Camera-type eye (tissue), 1 donor: ENCODE measurements around a stretch of chr16.

- RAMPAGE, long total RNA = no peak
Observed at GRCh38 chr16:70724147-70724619, 38.3 kb upstream of the MTSS2 start.

DNA sequence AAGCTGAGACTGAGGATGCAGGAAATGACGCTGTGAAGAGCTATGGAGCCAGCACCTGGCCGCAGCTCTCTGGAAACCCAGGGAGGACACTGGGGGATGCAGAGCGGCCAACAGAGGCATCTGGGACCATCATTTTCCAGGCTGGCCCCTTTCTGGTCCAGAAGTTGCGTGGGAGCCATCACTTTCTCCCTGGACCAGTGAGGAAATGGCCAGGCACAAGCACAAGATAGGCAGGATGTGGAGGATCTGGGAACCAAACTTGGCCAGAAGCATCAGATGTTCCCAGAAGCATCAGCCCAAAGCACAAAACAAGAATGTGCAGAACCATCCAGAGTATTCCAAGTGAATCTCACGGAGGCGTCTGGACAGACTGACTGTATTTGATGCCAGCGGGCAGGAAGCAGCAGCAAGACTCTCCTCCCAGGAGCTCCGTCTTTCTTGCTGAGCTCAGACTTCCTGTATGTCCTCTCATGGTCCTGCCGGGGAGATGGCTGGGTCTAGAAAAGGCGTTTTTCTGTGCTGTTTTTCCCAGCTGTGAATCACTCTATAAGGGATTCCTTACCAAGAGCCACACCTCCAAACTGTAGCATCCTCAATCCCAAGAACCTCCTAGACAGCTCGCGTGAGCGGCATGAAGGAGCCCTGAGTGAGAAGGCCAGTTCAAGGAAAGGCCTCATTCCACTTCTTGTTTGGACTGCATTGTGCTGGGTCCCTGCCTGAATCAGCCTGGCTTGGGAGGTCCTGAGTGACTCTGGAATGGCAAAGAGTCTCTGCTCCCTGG is 49.4 kb upstream of the MTSS2 start:
- RAMPAGE, long total RNA = no peak

DNA sequence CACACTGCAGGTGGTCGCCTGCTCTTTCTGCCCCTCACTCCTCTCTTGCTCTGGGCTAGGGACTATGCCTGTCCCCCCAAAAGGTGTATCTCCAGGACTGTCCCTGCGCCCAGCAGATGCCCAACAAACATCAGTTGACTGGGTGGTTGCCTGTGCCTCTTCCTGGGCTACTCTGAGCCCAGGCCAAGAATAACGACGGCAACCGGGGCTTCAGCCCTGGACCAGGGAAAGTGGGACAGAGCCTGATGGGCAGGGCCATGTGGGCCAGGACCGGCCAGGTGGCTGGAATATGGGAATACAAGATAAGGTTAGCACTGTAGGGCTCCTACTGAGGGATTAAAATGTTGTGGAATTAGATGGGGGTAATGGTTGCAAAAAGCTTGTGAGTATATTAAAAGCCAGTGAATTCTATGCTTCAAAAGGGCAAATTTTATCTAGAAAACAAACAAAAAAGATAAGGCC is 55.3 kb downstream of the VAC14 start:
- RAMPAGE, long total RNA = no peak

GRCh38 chr16:71481872-71482224 is 7.3 kb downstream of the ZNF19 start:
- RAMPAGE, long total RNA = no peak

- RAMPAGE, long total RNA = no peak
Observed at GRCh38 chr16:71569649-71570268, 7.1 kb downstream of the TAT start.

GRCh38 chr16:71572514-71573228 is 4.2 kb downstream of the TAT start:
- RAMPAGE, long total RNA = no peak

- RAMPAGE, long total RNA = no peak
Observed at GRCh38 chr16:71584774-71585738, 8.2 kb upstream of the TAT start.

DNA sequence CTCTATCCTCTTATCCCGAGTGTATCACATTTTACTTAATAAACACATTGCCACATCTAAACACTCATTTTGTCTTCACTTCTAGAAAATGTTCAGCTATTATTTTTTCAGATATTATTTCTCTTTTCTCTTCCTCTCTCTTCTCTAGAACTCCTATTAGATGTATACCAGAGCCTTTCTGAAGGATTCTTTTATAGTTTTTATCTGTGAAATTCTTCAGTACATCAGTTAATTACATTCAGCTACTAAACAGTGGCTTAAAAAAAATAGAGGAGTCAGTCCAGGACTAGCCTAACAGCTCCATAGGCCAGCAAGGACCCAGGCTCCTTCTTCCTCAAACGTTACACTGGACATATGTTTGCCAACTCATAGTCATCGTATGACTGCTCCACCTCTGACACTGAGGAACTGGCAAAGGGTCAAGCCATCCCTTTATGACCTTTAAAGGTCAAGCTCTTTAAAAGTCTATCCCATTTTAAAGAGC is 36.8 kb downstream of the PHLPP2 start:
- RAMPAGE, long total RNA = no peak

DNA sequence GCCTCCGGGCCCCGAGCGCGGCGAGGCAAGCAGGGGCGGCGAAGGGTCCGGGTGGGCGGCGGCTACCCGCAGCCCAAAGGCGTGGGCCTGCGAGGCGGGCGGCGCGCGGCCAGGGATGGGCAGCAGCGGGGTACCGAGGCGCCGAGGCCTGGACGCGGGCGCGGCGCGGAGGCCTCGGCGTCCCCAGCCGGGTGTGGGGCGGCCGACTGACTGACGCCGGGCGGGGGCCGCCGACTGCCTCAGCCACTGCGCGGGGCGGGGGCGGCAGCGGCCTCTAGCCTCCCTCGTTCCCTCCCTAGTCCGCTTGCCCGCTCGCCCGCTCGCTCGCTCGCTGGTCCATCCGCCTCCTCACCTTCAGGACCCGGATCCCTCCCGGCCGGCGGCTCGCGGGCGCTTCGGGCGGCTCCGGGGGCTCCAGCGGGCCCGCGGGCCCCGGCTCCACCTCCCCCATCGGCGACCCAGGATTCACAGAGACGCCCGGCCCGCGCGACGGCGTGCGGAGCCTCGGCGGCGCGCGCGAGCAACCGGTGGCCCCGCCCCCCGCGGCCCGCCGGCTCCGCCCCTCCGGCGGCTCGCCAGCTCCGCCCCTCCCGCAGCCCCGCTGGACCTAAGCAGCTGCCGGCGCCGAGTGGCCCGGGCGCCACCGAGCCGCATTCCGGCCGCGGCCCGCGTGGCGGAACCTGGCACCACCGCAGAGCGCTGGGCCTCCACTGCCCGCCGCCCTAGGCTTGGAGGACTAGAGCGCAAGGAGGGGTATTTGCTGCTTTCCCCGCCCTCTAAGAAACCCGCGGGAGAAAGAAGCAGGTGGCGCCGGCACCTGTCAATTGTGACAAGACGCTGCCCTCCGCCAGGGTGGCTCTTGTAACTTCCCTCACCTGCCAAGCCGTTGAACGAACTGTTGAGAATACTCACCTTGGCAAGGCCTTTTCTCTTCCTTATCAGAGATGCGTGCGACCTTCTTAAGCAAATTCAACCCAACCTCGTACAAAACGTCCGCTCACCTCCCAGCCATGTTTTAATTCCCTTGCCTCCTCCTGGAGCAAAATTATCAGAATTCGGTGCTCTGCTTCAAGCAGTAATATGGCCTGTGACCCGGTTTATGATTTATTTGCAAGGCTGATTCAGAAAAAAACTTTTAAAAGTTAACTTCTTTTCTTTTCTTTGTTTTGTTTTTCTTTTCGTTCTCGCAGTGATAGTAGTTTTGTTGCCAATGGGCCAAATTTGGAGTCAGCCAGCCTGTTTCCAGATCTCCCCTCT is 656 bp downstream of the PHLPP2 start:
- RAMPAGE, long total RNA = no peak

DNA sequence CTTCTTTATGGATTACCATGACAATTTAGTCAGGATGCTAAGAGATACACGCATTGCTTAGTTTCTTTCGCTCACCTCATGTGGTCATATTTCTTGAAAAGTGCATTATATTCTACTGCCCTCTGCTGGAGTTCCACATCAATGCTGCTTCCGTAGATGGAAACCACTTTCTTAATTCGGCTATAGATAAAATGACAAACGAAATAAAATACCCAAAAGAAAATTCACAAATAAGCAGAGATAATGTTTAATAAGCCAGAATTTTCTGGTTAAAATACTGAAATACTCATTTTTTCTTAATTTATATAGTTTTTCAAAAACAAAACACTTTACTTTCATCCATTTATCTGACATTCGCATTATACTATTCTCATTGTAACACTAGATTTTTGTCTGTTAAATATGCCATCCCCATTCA is 22.0 kb upstream of the PHLPP2 start:
- RAMPAGE, long total RNA = no peak

- RAMPAGE, long total RNA = no peak
Observed at GRCh38 chr16:71755703-71756287, 31.3 kb upstream of the PHLPP2 start.

DNA sequence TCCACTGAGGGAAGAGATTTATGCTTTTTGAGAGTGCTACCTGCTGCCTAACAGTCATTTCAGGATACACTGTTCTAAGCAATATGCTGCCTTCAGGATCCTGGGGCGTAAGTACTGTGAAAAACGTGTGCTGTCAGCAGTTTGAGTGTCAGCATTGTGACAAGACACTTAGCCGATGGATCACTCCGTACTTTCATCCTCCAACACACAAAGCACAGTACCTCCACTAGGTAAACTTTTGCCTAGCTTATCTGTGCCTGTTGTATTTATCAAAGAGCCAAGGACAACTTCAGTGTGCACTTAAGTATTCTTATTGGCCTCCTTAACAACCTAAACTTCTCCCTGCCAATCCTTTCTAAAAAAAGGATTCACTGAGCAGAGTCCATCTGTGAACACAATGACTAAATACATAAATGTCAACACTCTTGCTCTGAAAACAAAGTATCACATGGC is 33.8 kb upstream of the PHLPP2 start:
- RAMPAGE, long total RNA = no peak

GRCh38 chr16:71816532-71817087 is 8.0 kb upstream of the AP1G1 start:
- RAMPAGE, long total RNA = no peak

GRCh38 chr16:71845303-71845638 is 505 bp upstream of the ATXN1L start:
- RAMPAGE, long total RNA = no peak

- RAMPAGE, long total RNA = no peak
Observed at GRCh38 chr16:71853277-71854021, 7.7 kb downstream of the ATXN1L start.

GRCh38 chr16:71855787-71856629 is 10.2 kb downstream of the ATXN1L start:
- RAMPAGE, long total RNA = no peak

DNA sequence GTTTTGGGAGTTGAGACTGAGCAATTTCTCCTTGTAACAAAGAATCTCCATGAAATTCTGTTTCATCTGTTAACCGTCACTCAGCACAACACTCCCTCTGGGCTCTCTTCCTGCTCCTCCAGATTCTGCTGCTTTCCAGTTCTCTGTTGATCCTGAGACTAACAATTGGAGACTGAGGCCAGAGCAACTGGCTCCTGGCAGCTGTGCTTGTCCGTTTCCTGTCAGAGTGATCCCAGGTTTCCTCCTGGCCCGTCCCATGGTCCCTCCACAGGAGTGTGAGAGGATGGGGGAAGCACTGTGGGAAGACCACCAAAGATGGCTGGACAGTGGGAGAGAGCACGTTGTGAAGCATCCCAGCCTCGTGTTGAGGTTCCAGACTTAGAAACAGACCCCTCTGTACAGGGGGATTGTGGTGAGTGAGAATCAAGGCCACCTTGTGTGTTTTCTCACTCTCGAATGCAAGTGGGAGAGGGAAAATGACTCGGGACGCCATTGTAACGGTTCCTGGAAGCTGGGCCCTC is 32.6 kb downstream of the IST1 start:
- RAMPAGE, long total RNA = no peak

- RAMPAGE, long total RNA = no peak
Observed at GRCh38 chr16:72013025-72013747, 4.6 kb downstream of the DHODH start.

DNA sequence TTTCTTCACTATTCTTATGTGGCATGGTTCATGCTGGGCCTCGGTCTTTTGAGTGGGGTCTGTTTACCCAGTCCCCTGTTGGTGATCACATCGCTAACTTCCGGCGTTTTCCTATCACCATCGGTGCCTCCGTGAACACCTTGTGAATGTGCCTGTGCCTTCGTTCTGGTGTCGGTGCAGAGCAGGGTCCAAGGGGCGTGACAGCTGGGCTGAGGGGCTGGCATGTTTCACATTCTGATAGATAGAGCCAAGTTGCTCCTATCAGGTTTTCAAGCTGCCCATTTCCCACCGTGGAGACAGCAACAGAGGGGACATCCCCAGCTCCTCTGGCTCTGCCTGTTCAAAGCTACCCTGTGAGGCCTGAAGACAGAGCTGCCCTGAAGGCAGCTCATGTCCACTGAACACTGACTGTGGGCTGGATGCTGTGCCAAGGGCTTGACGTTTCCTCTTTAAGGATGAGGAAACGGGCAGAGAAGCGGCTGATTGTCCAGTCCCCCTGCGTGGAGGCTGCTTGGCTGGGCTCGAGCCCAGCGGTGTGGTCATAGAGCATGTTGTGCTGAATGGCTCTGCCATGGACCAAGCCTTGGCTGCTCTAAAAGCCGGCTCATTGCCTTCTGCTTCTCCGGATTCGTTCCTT is 17.0 kb downstream of the DHODH start:
- RAMPAGE, long total RNA = no peak

GRCh38 chr16:72050560-72051488 is 3.5 kb upstream of the HP start:
- RAMPAGE, long total RNA = no peak